Endometrial microvascular endothelial cells (primary cell): Measurements from ENCODE around the gene CR1.

- RAMPAGE, long total RNA, result no peak
Observed at GRCh38 chr1:207316558-207317315, 4.7 kb upstream of the CD55 start.

DNA sequence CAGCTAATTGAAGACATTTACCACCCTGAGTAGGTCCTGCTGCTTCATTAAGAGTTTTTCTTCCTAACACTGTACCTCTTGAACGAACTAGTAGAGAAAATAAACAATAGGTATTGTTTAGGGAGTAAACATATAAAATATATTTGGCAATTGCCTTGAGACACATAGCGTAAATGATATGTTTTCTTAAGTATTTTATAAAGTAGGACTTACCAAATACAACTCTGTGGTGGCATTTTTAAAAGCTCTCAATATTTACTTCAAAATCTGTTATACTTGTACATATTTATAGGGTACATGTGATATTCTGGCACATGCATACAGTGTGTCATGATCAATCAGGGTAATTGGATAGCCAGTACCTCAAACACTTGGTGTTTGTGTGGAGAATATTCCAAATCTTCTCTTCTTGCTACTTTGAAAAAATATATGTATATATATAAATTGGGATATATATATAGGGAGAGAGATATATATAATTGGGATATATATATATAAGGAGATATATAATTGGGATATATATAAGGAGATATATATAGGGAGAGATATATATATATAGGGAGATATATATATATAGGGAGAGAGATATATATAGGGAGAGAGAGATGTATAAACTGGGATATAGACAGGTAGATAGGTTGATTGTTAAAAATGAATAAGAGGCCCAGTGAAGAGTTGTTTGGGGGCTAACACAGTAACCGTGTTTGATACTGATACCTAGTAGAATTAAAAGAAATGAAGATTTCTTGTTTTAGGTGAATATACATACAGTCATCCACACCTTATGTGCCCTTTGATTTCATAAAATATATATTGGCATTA lies 1.4 kb downstream of the CD55 start:
- RAMPAGE, long total RNA, result no peak

GRCh38 chr1:207324395-207324955 lies 3.0 kb downstream of the CD55 start:
- RAMPAGE, long total RNA, result no peak

GRCh38 chr1:207327204-207328273 lies 6.1 kb downstream of the CD55 start:
- RAMPAGE, long total RNA, result no peak

GRCh38 chr1:207357321-207358019 lies 36.0 kb downstream of the CD55 start:
- RAMPAGE, long total RNA, result no peak

- RAMPAGE, long total RNA, result no peak
Observed at GRCh38 chr1:207359889-207360480, 38.5 kb downstream of the CD55 start.

GRCh38 chr1:207495751-207496970 lies at the start of gene CR1:
Gene CR1 (plus strand): TSS chr1:207496157.
- RAMPAGE, long total RNA, result no peak

DNA sequence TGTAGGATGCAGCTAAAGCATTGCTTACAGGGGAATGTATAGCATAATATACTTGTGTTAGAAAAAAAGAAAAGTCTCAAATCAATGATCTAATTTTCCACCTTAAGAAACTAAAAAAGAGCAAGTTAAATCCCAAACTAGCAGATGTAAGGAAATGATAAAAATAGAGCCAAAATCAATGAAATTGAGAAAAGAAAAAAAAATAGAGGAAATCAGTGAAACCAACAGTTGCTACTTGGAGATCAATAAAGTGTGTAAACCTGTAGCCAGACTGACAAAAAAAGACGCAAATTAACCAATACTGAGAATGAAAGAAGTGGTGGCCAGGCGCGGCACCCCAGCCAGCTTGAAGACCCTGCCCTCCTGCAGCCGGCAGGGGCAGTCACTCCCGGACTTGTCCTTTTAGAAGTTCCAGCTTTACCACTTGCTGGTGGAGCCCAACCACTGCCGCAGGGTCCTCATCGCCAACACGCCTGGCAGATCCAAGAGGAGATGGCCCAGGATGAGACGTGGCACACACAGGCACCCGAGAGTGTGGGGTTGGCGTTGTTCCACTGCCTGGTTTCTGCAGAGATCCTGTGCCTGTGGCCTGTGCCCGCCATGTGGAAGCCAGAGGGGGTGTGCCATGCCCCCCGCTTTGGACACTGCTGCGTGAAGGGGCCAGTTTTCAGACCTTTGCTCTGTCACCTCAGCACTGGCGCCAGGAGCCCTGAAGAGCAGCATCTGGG lies 10.6 kb downstream of the CD46 start:
- RAMPAGE, long total RNA, result no peak

DNA sequence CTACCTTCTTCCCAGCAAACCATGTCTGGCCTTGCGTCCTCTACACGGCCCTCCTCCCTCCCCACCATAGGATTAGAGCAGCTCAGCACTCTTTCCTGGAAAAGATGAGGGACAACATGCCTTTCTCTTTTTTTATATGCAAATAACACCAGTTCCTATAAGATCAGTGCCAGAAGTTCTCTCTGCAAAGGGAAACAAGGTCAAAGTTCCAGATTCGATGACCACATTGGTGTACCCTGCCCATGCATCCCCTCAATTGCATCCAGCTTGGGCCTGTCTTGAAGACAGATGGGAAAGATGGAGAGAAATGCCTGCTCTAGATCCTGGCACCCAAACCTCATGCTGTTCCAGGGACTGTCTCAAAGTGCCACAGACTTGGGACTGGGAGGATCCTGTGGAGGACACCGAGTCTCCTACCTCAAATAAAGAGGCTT lies 57.2 kb downstream of the CD46 start:
- RAMPAGE, long total RNA, result no peak

GRCh38 chr1:207822112-207822547 lies 70.3 kb downstream of the CD46 start:
- RAMPAGE, long total RNA, result no peak

GRCh38 chr1:207831818-207832345 lies 79.0 kb downstream of the CD34 start:
- RAMPAGE, long total RNA, result no peak

DNA sequence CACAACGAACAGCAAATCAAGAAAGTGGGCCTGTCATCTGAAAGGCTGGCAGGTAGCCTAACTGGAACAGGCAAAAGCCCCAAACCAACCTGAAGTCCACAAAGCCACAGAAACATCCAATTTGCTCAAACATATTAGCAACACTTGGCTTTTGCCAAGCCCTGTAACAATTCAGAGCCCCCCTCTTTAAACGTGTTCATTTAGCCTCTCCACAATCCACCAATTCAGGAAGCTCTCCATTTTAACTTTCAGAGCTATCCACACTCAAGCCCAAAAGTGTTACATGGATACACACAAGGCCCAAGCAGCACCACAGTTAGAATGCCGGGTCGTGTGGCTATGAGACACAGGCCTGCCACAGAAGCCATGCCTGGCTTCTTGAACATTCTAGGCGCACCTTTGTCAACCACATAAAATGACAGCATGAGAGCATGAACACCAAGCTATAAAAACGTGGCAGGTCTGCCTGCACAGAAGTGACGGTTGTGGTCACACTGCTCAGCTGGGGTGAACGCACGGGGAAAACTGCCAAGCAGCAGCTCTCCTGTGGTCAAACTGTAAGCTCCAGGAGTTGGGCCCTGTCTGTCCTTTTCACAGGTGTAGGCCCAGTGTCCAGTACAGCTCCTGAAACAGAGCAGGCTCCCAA lies 49.3 kb downstream of the CD34 start:
- RAMPAGE, long total RNA, result no peak

GRCh38 chr1:207910111-207910610 lies 764 bp downstream of the CD34 start:
- RAMPAGE, long total RNA, result no peak

- RAMPAGE, long total RNA, result no peak
Observed at GRCh38 chr1:207922656-207922963, 11.7 kb upstream of the CD34 start.

DNA sequence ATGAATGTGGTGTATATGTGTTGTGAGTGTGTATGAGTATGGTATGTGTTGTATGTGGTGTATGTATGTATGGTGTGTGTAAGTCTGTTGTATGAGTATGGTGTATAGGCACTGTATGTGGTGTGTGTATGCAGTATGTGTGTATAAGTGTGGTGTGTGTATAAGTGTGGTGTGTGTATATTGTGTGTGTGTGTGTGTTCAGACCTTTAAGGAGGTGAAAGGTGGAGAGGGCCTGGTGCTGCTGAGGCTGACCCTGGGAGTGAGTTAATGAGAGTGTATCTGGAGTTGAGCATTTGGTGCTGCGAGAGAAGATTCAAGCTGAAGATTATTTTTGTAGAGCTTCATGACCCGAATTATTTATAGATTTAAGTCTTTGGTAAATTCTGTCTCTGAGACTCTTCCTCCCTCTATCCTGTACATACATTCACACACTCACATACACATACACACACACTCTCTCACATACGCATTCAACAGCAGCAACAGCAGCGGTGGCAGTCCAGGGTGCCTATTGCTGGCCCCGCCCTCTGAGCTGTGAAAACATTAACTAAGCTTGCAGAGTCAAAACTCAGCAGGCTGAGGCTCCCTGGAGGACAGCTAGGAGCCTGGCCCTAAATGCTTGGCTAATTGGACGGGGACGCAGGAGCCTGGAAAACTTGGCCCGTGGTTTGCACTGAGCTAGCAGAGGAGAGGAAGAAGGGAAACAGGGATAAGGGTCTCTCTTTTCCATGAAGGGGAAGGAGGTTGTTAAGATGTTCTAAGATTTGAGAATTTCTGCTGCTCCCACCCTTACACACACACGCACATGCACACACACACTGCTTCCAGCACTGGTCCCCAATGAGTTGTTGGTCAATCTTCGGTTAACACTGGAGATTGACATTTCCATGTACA lies 94.5 kb downstream of the PLXNA2 start:
- RAMPAGE, long total RNA, result no peak

DNA sequence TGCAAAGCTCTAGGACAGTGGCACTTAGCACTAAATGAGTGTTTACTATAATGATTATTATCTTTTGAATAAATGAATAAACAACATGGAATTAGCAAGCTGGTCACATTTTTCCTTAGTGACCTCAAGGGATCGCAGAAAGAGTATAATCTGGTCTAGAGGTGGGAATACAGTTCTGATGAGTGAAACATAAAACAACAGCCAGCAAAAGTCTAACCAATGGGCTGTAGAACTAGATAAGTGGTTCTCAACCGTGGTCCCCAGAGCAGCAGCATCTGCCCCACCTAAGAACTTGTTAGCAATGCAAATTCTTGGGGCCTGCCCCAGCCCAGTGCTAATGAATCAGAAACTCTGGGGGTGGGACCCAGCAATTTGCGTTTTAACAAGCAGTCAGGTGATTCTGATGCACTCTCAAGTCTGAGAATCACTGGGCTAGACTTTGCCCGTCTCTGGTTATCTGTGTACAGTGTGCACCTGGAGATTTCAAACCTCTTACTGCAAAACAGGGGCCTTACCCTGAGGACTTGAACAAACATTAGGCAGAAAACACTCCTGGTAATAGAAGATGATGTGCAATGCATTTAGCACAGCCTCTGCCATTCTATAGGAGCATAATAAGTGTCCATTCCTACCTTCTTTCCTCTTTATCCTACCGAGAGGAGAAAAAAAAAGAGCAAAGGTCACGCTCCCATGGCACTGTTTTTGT lies 66.6 kb downstream of the PLXNA2 start:
- RAMPAGE, long total RNA, result no peak

- RAMPAGE, long total RNA, result no peak
Observed at GRCh38 chr1:208179296-208179758, 64.9 kb downstream of the PLXNA2 start.

- RAMPAGE, long total RNA, result no peak
Observed at GRCh38 chr1:208201164-208201727, 42.9 kb downstream of the PLXNA2 start.

DNA sequence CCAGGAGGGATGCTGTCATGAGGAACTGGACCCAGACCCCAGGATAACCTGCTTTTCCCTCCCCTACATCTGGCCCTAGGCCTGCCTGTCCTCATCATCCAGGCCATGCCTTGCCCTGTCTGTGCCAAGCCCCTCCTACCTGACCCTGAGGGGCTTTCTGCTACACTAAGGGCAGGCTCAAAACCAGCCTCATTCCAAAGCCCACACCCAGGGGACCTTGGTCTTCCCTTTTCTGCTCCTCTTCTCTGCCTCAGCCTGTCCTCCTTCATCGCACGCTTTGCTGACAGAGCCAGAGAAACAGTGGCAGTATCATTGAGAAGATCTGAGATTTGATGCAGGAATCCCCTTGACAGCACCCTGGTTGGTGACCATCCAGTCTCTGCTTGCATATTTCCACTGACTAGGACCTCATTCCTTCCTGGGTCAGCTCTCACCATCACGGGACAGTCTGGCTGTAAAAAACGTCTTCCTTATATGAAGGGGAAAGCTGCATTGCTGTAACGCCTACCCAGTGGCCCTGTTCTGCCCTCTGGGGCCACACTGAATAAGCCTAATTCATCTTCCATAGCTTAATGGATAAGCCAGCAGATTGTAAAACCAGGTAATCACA lies 38.8 kb downstream of the PLXNA2 start:
- RAMPAGE, long total RNA, result no peak

DNA sequence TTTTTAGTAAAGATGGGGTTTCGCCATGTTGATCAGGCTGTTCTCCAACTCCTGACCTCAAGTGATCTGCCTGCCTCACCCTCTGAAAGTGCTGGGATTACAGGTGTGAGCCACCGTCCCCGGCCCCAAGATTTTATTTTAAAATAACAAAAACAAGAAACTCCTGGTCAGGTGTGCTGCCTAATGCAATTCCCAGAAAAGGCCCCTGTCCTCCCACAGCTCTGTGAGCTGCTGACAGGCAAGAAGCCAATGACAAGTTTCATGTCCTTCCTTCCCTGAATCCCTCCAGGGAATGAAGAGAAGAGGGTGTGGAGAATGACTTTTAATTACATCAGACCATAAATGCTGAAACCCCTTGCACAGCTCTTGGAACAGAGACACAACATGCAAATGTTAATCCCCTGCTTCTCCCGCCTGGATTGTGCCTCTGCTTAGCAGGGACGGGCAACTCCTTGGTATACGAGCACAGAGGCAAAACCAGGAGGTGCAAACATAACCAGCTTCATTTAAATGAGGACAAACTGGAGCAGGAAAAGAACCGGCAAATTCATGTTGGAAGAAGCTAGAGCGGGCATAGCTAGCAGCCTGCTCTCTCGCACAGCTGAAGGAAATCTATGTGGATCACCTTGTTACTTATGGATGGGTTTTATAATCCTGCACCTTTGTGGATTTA lies 228.1 kb upstream of the CAMK1G start:
- RAMPAGE, long total RNA, result no peak